Skin of body (tissue), 2 donors: Measurements from ENCODE around the gene FKBP8.

DNA sequence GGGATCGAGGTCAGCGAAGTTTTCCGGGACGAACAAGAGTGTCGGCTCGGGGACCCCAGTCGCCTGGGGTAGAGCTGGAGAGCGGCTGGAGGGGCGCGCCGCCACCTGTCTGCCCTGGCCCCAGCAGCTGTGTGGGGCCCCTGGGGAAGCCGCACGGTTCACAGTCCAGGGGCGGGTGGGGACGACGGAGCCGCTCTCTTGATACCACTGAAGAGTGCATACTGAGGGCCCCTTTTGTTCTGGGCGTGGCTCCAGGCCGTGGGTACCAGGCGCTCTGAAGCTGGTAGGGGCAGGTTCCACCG is 869 bp downstream of the SSBP4 start:
- RAMPAGE, long total RNA, result no peak

DNA sequence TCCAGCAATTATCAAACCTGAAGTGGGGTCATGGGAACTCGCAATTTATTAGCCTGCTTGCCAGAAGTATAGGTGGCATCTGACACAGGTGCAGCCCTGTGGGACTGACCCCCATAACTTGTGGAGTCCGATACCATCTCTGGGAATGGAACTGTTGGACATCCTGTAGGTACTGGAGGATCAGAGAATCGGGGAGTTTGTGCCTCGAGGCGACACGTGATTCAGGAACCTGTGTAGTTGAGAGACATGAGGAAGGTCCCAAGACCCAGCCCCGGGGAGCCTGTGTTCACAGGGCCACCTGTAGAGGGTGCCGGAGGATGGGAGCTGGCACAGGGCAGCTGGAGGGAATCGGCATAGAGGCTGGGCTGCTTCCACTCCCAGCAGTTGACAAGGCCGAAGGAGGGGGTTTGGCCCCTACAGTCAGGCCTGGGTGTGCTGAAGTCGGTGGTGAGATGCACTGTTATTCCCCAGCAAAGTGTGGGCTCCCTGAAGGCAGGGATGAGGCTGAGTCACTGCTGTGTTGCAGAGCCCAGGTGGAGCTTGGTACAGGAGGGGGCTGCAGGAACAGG is 2.4 kb upstream of the ISYNA1 start:
- RAMPAGE, long total RNA, result no peak

DNA sequence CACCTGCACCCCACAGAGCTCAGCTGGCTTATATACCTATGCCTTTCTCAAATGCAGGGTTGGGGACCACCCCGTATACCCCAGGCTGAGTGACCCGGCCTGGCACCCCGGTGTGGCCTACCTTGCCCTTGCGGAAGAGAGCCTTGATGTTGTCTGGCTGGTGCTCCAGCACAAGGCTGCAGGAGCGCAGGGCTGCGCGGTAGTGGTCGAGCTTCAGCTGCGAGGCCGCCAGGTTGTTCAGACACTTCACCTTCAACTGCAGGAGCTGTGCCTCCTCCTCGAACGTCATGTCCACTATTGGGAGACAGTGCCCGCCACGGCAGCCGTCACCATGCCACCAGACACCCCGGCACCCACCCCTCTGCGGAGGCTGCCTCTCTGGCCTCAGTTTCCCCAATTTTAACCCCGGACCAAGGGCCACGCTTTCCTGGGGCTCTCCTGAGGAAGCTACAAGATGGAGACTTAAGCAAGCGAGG is 5.9 kb downstream of the FKBP8 start:
- RAMPAGE, long total RNA, result no peak

- RAMPAGE, long total RNA, result start-site peak on the minus strand at chr19:18543495-18543575, 1,384 and 77 reads in 2 replicates
Measured at GRCh38 chr19:18543350-18544250, at the start of gene FKBP8. FKBP8 (minus strand) TSS chr19:18543573.

DNA sequence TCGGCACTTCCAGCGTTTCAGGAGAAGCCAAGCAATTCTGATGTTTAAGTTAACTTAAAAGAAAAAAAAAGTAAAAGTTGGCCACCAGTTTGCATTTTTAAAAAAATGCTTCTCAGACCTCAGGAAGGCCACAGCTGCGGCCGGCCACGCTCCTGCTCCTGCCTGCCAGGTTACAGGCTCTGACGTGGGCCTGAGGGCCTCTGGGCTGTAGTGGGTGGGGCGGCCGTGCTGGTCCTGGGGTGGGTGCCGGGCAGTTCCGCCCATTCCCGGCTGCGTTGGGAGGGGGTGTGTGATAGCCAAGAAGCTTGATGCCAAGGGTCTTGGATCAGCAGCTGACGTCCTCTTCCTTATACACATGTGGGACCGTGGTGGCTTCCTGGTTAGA is 28.0 kb downstream of the CRTC1 start:
- RAMPAGE, long total RNA, result no peak

GRCh38 chr19:18733400-18733766 is 49.9 kb downstream of the CRTC1 start:
- RAMPAGE, long total RNA, result no peak

GRCh38 chr19:18762385-18763268 is 28.5 kb downstream of the COMP start:
- RAMPAGE, long total RNA, result no peak

- RAMPAGE, long total RNA, result no peak
Measured at GRCh38 chr19:18769284-18769644, 21.8 kb downstream of the COMP start.

- RAMPAGE, long total RNA, result no peak
Measured at GRCh38 chr19:18869990-18870691, 25.8 kb downstream of the CERS1 start.

GRCh38 chr19:18900297-18900694 is 4.3 kb upstream of the CERS1 start:
- RAMPAGE, long total RNA, result no peak

DNA sequence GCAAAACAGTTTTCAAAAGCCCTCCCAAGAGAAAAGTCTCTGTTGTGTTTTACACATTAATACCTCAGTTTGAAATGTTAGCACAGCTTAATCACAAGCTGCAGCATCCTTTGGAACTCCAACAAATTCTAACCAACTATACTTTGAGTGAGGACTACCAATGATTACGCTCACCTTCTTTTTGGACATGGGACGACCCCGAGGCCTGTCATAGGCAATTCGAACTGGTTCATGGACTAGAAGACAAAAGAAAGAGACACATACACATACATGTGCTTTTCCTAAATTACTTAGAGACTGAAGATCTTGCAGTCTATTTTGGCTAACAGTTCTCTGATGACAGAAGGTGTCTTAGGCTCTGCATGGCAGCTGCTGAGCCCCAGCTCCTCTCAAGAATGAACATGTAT is 31.9 kb downstream of the SUGP2 start:
- RAMPAGE, long total RNA, result no peak

- RAMPAGE, long total RNA, result no peak
Measured at GRCh38 chr19:19099246-19099799, 35.5 kb downstream of the SLC25A42 start.

GRCh38 chr19:19271802-19272261 is 1.3 kb downstream of the TM6SF2 start:
- RAMPAGE, long total RNA, result no peak

DNA sequence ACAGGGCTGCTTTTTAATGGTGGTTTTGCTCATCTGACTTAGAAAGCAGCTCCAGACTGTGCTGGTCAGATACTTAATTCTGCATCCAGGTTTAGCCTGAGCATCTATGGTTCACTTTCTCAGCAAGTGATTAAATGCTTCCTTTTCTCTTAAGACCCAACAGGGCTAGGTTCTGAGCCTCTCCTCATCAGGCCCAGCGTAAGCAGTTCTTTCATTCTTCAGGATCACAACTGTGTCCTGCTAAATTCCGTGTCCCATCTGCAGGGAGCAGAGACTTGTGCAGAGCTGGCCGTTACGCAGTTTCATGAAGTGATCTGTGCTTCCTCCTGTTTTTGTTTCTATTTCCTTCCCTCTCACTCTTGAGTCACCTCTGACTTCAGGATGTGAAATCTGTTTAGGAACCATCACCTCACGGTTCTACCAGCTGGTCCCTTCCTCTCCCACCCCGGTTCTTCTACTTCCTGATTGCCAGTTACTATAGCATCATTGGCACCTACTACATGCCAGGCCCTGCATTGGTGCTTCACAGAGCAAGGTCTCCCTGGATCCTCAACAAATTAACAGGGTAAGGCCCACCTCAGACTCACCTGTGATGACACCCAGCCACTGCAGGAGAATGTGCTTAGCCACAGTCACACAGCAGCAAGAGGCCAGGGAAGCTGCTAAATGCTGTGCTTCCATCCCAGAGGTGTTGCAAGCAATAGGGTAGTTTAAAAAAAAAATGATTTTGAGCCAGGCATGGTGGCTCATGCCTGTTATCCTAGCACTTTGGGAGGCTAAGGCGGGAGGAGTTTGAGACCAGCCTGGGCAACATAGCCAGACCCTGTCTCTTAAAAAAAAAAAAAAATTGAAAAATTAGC is 8.6 kb downstream of the MAU2 start:
- RAMPAGE, long total RNA, result no peak

DNA sequence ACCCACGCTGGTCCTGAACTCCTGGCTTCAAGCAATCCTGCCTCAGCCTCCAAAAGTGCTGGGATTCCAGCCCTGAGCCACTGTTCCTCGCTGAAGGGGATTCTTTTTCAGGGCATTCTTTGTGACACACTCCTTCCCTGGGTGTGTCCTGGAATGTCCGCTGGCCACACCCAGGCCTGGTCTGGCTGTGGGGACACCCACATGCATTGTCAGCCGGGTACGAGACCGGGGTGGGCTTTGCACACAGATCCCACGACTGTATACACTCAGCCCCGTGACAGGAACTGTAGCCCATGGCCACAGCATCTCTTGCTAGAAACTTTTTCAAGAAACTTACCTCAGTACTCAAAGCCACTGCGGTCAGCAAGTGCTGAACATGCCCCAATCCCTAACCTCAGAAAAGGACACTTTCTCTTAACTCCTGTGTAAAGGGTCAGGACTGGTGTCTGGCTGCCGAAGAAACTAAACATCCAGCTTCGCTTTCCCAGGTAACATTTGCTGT is 34.3 kb upstream of the GATAD2A start:
- RAMPAGE, long total RNA, result no peak

DNA sequence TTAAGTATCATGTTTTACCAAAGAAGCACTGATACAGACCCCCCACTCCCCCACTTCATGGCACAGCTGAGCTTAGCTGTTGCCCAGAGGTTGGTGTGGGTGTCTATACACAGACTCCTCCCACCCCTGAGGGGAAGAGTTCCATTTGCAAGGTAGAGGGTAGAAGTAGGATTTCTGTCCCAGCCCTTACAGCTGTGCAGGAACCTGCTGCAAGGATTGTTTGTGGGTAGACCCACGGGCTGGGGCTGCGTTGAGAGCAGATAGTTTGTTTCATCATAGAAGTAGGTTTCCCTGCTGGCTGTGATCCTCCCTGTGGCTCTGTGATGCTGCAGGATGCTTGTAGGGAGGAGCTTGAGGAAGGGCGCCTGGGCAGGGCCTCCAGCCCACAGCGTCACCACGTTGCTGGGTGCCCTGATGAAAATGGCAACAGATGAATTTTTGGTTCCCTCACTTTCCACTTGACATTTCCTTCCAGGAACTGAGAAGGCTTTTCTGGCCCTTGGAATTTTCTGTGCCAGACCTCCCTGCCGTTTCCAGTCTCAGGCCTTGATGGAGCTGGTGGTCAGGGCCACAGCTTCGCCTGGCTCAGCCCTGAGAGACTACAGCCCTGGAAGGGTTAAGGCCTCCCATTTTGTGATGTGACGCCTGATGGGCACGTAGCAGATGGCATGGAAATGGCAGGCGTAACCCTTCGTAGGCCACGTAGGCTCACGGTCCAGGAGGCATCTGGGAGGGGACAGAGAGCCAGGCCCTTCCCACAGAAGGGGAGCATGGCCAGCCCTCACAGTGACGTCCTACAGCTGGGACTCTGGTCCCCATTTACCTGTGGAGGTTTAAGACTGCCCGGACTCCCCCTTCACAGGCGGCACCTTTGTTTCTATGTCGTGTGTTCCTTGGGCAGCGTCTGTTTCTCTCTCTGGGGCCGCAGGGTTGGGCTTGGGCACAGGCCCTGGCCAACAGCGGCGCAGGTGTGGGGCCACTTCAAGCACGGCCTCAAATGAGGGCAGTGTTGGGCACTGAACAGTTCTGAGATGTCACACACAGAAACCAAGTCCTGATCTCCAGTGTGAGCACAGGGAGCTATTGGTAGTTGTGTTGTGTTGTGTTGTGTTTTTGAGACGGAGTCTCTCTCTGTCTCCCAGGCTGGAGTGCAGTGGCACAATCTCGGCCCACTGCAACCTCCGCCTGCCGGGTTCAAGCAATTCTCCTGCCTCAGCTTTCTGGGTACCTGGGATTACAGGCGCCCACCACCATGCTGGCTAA is 42.3 kb downstream of the GATAD2A start:
- RAMPAGE, long total RNA, result no peak

GRCh38 chr19:19452930-19453711 is 47.6 kb downstream of the GATAD2A start:
- RAMPAGE, long total RNA, result no peak

GRCh38 chr19:19459639-19460070 is 54.2 kb downstream of the GATAD2A start:
- RAMPAGE, long total RNA, result no peak

DNA sequence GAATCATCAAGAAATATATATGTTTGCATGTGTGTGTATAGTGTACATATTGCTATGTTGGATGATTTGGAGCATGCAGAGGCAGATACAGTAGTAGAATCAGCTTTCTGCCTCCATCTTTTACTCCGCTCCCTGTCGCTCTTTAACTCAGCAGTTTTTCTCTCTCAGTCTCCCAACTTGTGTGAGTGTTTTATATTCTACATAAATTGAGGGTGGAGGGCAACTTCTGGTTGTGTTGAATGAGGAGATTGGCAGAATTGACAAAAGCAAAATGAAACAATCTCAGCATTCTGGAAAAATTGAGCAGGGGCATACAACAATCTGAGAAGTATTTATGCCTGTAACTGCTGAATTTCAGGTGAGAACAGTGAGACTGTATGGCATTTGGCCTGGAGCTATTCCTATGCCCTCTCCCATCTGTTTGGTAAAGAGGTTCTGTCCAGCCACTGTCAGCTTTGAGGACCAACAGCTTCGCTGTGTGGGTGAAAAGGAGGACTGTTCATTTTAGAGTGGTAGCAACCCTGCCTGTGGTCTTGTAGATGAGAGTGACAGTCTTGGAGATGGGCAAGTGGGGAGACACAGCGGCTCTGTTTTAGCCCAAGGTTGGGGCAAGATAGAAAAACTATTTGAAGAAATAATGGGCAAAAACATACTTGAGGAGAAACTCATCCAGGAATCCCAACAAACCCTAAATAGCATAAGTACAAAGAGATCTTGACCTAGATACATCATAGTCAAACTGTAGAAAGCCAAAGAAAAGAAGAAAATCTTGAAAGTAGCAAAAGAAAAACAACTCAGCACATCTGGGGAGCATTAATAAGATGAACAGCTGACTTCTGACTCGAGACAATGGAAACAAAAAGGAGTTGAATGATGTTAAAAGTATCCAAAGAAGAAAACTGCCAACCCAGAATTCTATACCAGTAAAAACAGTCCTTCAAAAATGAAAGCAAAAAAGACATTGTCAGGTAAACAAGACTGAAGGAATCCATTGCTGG is 47.3 kb downstream of the TSSK6 start:
- RAMPAGE, long total RNA, result no peak

- RAMPAGE, long total RNA, result no peak
Measured at GRCh38 chr19:19476478-19477222, 38.7 kb downstream of the TSSK6 start.